REH cell (cell line): Measurements from ENCODE around the genes MRPS14, RASAL2 and ANGPTL1.

GRCh38 chr1:175022912-175023995, at the start of gene MRPS14:
MRPS14 (minus strand) TSS chr1:175023425.
- PRO-cap = bidirectional peak, plus-strand start at chr1:175023685, minus-strand start at chr1:175023425

DNA sequence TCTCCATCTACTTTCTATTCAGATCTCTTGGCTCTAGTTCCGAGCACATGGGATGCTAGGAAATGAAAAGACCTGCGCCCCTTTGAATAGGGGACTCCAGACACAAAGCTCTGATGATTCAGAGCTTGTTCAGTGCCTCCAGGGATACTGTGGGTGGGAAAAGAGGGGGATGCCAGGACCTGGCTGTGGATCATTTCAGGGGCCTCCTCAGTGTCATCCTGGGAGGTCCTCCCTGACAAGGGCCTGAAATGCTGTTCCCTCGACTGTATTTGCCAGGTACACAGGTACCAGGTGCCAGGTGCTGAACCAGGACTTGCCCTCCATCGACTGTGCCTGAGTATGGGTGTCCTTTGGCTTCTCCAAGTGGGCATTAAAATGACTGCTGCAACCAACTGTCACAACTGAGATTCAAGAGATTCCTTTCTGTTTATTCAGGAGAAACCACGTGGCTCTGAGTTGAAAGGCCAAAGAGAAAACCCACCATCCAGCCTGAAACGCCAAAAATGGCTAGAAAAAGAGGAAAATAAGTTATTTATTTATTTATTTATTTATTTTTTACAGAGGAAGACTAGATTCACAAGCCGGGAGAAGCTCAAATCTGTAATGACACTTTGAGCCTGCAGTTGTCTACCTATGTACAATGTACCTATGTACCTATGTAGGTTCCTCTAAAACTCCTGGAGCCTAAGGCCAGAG, 1.2 kb upstream of the KIAA0040 start:
- PRO-cap = no peak

GRCh38 chr1:175317578-175318288, 125.2 kb upstream of the KIAA0040 start:
- PRO-cap = no peak

GRCh38 chr1:176053048-176054203, 153.7 kb downstream of the COP1 start:
- PRO-cap = no peak

DNA sequence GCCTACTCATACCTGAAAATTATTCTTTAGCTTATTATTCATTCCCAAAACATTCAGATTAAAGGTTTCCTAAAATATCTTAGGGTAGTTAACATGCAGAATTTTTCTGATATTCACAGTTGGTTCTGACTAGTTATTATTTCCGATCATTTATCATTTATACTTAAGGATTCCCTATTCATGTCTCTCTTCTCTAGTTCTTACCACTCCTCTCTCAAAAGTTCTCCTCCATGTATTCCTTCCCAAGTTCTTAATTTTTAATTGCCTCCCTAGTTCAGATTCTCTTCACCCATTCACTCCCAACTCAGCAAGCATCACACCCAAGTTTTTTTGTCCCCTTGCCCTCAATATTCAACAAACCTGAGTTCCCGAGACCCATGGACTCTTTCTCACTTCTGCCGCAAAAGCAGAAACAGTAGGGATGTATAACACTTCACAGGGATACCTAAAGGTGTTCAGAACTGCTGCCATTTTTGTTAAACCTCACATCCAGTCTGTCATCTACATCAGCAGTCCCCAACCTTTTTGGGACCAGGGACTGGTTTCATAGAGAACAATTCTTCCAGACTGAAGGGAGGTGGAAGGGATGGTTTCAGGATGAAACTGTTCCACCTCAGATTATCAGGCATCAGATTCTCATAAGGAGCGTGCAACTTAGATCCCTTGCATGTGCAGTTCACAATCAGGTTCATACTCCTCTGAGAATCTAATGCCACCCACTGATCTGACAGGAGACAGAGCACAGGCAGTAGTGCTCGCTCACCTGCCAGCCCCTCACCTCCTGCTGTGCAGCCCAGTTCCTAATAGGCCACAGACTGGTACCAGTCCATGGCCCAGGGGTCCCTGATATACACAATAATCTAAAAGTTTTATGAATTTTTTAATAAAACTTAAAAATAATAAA, 32.0 kb downstream of the COP1 start:
- PRO-cap = no peak

DNA sequence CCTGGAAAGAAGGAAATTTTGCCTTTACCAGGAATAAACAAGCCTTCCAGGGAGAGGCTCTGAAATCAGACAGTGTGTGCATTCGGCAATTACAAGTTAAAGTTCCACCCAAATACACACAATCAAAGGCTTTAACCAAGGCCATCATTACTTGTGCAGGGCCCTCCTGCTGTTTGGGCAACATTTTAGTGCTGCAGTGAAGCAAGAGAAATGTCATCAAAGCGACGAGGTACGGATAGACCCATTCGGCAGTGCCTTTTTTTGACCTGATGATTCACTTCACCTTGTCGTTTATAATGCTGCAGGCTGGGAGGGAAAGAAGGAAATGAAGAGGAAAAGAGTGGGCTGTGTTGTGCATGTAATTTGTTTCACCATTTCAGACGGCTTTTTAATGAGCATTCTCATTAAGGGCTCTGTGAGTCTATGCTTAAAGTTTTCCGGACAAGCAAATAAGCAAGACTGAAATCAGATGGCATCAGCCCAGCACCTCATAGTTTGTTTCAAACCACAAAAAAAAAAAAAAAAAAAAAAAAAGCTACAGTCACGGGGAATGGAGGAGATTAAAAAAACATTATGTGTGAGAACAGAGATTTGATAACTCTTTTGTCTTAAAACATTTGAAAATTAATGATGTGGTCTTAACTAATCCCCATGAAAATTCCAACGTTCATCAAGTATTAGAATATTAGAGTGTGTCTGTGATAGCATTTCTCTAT, 40.8 kb upstream of the RASAL2 start:
- PRO-cap = no peak

GRCh38 chr1:178093502-178094152, at the start of gene RASAL2:
RASAL2 (plus strand) TSS chr1:178094104.
- PRO-cap = no peak

DNA sequence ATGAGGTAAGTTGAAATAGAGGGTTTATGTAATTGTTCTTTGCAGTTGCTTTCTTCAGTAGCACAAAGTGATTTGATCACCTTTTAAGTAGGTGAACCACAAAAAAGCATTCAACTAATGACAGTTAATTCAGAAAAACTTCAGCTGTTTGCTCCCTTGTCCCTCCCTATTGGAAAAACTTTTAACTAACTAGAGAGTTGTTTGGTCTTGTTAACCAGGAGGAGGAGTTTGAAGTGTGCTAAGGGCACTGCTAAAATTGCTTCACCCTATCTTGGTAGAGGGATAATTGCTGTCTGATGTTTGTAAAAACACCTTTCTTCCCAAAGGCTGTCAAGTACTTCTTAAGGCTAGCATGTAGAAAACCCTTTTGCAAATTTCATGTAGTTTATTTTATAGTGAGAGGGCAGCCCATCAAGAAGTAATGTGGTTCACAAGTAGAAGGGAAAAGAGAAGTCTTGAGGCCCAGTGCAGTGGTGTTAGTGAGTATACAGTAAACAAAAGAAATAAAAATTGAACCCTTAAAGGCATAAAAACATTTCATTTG, 6.9 kb downstream of the RASAL2 start:
- PRO-cap = no peak

- PRO-cap = no peak
Observed at GRCh38 chr1:178465778-178466229, 31.0 kb downstream of the CLEC20A start.

DNA sequence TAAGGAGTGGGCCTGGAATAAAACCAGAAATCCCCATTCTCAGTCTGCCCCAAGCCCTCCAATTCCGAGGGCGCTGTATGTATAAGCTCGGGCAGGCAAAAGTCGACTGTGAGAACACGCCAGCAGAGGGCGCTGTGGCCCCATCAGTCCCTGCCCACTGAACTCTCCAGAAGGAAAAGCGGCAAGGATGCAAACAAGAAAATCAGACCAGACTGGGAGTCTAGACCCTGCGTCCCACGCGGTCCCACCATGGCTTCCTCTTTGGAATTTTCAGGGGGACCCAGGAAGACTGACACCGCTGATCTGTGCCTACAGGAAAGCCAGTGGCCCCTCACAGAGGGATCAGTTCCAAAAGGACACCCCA, 19.4 kb downstream of the TEX35 start:
- PRO-cap = bidirectional peak, plus-strand start at position 157 of the sequence, minus-strand start at position 79 of the sequence

- PRO-cap = bidirectional peak, plus-strand start at chr1:178542888, minus-strand start at chr1:178542622
Observed at GRCh38 chr1:178542473-178543295, 29.8 kb downstream of the TEX35 start.

DNA sequence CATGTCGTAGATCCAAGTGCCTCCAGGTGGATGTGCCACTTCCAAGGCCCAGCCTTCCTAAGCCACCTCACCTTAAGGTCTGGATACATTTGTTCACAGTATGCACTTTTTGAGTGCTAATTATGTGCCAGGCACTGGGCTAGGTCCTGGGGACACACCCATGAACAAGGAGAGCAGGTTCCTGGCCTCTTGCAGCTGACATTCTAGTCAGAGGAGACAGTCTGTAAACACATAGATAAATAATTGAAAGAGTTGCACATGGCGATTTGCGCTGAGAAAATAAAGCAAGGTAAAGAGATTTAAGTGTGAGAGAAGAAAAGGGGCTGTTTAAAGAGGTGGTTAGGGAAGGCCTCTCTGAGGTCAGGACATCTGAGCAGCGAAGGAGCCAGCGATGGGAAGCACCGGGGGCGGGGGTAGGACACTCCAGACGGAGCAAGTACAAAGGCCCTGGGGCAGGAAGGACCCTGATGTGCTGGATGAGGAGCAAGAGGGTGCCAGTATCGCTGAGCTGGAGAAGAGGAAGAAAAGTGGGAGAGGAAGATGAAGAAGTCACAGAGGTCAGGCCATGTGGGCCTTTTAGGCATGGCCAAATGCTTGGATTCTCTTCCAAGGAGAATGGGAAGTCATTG, 37.8 kb downstream of the TEX35 start:
- PRO-cap = no peak

- PRO-cap = no peak
Observed at GRCh38 chr1:178575830-178576378, 63.0 kb downstream of the TEX35 start.

DNA sequence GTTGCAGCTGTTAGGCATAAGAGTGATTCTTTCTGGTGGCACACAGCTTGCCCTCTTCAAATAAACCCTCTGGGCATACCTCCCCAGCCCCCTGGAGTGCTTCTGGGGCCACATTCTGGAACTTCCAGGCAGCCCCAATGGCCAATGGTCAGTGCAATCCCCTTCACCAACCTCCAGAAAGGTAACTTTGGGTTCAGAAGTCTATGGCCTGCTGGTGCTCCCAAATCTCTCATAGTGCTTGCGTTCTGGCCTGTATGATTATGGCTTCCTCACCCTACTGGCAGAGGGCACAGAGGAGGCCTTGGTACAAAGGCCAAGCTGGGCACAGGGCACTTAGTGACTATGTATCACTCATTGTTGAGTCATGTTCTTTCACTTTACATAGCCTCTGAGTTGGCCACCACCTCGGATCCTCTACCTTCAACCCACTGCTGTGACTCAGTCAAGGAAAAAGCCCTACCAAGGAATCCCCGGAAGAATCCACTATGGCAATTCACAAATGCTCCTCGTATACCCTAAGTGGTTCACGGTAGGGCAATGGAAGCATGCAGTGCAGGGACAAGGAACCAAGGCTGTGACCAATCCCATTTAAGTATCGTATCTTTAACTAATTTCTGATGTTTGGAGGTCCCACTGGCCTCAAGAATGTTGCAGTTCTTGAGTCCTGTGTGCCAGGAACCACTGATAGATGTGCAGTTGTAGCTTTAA, 71.9 kb upstream of the RALGPS2 start:
- PRO-cap = no peak

DNA sequence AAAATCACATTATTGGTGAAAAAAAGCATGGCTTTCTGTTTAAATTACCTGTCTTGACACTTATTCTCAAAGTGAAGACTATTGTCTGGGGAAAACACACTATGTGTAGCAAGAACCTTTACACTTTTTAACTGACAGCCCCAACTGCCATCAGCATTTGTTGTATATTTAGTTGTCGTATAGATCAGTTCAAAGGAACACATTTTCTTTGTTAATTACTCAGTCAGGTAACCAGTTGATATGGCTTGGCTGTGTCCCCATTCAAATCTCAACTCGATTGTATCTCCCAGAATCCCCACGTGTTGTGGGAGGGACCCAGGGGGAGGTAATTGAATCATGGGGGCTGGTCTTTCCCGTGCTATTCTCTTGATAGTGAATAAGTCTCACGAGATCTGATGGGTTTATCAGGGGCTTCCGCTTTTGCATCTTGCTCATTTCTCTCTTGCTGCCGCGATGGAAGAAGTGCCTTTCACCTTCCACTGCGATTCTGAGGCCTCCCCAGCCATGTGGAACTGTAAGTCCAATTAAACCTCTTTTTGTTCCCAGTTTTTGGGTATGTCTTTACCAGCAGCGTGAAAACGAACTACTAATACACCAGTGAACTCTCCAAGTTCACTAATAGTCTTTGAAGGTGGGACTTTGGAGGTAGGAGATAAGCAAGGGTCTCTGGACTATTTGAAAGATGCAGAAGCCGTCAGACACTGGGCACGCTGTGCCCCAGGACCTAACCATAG, 58.2 kb upstream of the RALGPS2 start:
- PRO-cap = no peak

DNA sequence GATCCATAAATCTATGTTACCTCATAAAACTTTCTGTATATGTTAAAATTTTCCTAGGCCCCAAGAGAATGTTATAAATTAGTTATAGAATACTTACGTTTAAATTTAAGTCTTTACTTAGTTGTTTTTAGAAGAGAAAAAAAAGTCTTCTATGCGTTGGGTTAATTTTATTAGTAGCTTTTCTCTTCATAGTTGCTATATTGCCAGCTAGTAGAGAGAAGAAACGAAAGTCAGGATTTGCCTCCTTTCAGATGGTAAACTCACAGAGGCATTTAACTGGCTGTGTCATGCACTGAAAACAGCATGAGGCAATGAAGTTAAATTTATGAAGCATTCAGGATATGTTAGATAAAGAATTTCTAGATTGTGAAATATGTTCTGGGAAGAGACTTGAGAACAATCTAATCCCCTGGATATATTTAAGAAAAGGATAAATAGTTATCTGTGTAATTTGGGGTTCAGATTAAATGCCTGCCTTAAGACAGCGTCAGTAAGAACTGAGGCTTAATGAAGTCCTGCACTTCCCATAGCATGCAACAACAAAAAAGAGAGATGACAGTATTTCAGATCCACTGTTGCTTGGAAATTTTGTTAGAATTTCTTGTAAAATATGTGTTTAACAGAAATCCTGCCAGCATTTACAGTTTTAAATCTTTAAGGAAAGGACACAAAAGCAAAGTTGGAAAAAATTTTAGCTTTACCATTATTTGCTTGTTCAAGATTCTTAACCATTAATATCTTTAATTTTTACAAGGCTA, 1.7 kb downstream of the ANGPTL1 start:
- PRO-cap = no peak

DNA sequence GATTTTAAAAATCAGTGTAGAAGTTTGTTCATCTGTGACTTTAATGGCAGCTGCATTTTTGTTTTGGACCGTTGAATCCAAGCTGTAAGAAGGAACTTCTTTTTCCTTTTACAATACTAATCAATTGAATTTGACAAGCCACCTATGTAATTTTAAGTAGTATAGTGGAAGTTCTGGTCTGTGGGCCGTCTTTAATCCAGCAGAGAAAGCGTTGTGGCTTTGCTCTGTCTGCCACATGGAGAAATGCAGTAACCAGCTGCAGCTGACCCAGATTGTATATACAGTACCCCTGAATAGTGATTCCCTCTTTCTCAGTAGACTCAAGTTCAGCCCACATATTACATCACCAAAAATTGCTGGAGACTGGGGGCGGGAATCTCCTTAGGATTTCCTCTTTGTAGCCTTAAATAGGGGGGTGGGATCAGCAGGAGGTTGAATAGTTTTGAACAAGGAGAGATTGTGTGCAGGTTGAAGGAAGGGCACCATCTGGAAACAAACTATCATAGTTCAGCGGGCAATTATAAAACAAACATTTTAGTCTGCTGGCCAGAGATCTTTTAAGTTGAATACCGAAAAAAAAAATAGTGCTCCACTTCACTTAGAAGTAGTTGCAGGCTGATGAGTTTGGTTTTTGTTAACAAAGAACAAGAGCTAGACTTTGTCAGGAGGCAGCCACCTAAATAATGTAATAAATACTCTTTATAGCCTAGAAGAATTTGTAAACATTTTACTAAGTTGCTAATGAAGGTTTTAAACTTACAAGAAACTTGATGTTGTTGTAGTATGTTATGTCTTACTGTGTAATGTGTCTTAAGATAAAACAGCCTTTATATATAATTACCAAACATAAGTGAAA, at the start of gene ANGPTL1:
Gene ANGPTL1, minus strand, starts transcription at position 285 of the 856 bp plus-strand sequence.
- PRO-cap = no peak

GRCh38 chr1:179099882-179100769, 18.3 kb downstream of the TOR3A start:
- PRO-cap = no peak

- PRO-cap = no peak
Observed at GRCh38 chr1:179329988-179330959, 35.5 kb upstream of the AXDND1 start.

- PRO-cap = no peak
Observed at GRCh38 chr1:179550786-179551807, 24.7 kb downstream of the NPHS2 start.